RPMI7951 (cell line): ENCODE measurements around the genes BRDT and TMED5.

- RAMPAGE, long total RNA, result no peak
Measured at GRCh38 chr1:91730731-91731287, 155.1 kb downstream of the TGFBR3 start.

GRCh38 chr1:91736588-91737620 is 149.0 kb downstream of the TGFBR3 start:
- RAMPAGE, long total RNA, result no peak

- RAMPAGE, long total RNA, result no peak
Measured at GRCh38 chr1:91863941-91864443, 22.0 kb downstream of the TGFBR3 start.

GRCh38 chr1:91948943-91949753 is at the start of gene BRDT:
Gene BRDT (plus strand): TSS chr1:91949401.
- RAMPAGE, long total RNA, result no peak

GRCh38 chr1:92363782-92364416 is 65.0 kb downstream of the RPAP2 start:
- RAMPAGE, long total RNA, result no peak

DNA sequence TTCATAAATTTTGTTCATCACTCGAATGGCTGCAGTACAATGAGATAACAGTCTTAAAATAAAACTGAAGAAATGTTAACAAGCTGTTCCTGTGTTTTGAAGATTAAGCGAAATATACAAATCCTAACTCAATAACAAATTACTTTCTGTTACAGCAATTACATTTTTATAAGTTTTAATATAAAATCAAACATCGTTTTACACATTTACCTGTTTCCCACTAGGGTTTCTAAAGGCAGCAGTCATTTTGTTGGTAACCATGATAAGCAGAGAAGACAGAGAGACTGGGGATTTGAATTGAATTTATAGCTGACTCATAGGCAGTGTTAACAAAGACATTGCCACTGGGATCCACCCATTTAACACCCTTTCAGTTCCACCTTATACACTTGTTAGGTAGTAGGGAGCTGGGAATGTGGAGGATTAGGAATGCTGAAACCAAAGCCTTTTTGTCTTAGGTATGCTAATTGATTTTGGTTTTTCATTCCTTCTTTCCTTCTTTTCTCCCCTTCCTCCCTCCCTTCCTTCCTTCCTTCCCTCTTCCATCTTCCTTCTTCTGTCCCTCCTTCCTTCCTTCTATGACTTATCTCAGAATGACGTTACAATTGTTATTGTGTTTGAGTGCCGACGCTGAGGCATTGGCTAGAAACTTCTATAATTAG is 7.4 kb upstream of the EVI5 start:
- RAMPAGE, long total RNA, result no peak

DNA sequence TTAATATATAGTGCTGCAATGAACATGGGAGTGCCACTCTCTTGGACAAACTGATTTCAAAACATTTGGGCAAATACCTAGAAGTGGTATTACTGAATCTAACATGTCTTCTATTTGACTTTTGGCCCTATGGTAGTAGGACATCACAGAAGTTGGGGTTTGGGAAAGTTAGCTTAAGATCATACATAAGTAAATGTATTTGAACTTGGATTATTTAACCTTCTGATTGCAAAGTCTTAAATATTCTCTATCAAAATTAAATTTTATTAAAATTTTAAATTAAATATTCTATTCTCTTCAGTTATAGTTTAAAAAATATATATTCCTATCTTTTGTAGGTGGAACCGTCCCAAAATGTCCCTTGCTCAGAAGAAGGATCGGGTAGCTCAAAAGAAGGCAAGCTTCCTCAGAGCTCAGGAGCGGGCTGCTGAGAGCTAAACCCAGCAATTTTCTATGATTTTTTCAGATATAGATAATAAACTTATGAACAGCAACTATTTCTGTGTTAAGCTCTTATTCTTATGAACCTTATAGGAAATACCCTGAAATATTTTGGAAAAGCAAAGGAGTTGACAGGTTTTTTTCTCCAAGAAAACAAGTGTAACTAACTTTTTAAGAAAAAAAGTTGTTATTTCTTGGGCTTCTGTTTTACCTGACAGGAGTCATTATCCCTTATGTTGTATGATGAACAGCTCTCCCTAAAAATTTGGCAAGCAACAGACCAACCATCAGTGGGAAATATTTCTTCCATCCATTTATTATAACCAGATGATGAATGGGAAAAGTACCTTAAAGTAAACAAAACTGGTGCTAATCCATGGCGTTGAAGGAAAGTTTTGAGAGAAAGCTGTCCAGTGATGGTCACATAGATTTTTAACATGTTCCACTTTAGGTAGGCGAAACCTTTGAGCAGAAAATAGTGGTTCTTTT is 9.9 kb downstream of the RPL5 start:
- RAMPAGE, long total RNA, result no peak

- RAMPAGE, long total RNA, result no peak
Measured at GRCh38 chr1:92886917-92887351, 55.1 kb downstream of the RPL5 start.

DNA sequence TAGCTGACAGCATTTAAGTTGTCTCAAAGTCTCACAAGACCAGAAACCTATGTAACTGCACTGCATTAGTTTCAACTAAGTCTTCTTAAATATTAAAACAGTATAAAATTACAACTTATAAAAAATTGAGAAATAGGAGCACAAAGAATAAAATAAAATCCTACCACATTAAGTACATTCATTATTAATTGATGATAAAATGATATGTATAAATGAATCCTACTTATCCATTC is 22.7 kb upstream of the MTF2 start:
- RAMPAGE, long total RNA, result no peak

DNA sequence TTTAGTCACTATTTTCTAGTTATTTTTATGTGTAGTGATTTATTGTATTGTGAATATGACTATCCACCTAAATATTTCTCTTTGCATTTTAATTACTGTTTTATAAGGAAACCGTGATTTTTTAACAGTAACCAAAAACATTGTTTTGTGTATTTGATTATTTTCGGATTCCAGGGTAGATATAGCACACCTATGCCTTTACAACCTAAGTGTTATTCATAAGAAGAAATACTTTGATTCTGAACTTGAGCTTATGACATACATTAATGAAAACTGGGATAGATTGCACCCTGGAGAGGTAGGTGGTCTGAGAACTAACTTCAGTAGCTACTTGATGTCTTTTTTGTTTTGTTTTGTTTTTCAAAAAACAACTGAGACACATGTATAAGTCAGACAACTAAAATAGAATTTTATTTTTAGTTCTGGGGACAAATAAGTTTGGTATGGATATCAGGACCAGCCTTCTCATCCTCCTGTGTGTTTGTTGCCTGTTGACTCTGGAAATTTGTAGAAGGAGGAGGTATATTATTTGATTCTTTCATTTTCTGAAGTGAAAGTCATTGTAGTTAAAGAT is 41.4 kb downstream of the MTF2 start:
- RAMPAGE, long total RNA, result no peak

- RAMPAGE, long total RNA, result start-site peak on the minus strand at chr1:93180306-93180420, 884 and 263 reads in 2 replicates
Measured at GRCh38 chr1:93179461-93180589, at the start of gene TMED5. Gene TMED5 (minus strand): TSS chr1:93180413.

- RAMPAGE, long total RNA, result no peak
Measured at GRCh38 chr1:93473605-93474204, 25.8 kb downstream of the FNBP1L start.

DNA sequence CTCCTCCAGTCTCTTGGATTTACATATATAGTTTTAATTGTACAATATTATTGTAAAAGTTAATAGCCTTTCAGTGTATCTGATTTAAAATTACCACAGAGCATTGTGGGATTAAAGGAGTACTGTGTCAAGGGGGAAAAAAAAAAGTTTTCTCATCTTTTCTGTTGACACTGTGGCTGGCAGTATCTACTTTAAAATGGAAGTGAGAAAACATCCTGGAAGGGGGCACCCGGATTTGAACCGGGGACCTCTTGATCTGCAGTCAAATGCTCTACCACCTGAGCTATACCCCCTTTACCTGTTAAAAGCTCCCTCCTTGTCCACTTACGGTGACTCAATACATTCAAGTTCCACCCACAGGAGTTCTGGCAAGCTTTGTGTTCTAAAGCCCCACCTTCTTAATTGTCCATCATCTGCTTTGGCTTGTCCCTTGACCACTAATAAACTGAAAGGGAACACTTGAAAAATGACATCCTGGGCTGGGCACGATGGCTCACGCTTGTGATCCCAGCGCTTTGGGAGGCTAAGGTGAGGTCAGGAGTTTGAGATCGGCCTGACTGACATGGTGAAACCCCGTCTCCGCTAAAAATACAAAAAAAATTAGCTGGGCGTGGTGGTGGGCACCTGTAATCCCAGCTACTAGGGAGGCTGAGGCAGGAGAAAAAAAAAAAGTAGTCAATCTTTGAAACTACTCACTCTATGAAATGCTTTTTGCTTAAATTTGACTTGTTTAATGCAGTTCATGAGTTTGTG is 68.3 kb downstream of the FNBP1L start:
- RAMPAGE, long total RNA, result no peak

- RAMPAGE, long total RNA, result no peak
Measured at GRCh38 chr1:93587934-93588728, 93.5 kb downstream of the BCAR3 start.

- RAMPAGE, long total RNA, result no peak
Measured at GRCh38 chr1:93592889-93593297, 88.7 kb downstream of the BCAR3 start.

- RAMPAGE, long total RNA, result no peak
Measured at GRCh38 chr1:93595189-93595666, 86.4 kb downstream of the BCAR3 start.

DNA sequence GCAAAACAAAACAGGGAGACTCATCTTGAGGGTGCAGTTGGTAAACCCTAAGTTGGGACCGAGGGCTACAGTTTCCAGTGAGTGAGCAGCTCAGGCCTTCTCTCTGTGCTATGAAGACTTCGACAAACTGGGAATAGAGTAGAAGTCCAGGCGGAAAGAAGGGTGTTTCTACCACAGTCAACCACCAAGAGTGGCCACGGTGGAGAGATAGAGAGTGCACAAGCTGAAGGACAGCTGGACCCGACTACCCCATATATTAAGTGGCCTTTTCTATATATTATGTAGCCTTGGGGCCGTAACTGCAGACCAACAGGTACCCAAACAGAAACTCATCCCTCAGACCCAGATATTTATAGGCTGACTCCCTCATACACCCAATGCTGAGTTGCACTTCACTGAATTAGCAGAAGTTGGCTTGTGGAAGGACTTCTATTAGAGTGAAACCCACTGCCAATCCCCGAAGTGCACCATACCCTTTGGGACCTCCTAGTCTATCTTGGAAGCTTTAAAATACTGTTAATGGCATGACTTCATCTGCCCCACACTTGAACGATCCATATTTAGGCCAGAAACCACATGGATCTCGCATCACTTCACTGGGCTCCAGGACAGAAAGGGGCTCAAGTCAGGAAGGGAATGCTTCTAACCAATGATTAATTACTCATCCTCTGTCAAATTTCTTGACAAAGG is 69.3 kb downstream of the BCAR3 start:
- RAMPAGE, long total RNA, result no peak

DNA sequence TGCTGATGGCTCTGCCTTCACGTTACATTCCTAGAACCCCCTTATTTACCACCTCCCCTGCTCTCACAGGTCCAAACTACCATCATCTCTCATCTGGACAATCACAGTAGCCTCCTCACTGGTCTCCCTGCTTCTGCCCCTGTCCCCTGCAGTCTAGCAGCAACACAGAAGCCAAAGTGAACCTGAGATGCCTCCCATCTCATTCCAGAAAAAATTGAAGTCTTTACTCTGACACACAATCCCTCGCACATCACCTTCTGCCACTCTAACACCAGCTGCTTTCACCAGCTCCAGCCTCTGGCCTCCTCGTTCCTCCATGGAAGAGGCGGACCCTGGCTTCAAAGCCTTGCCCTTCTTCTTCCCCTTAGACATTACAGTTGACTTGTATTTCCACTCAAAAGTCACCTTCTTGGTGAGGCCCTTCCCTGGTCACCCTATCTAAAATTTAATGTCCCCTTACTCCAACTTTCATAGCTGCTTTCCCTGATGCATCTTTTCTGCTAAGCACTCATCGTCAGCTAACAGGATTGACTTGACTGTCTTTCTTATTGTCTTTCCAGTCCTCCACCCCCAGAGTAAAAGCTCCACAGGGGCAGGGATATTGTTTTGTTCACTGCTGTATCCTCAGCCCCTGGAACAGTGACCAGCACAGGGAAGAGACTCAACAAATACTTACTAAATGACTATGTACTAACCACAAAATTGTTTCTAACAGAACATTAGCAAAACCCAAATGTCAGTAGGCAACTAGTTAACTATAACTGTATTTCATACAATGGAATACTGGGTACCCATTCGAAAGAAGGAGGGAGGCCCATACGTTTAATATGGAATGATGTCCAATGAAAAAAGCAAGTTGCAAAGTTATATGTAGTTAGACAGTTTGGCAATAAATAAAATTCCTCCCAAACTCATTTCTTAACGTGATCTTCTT is 53.2 kb downstream of the BCAR3 start:
- RAMPAGE, long total RNA, result no peak

DNA sequence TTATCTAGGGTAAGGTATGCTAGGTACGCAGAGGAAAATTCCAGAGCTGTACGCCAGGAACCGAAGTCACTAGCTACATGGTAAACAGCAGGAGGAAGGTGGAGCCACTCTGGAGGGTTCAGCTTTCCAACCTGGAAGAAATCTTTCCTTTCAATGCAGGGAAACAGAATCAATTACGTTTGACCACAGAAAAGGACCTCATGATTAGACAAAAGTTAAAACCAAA is 43.1 kb downstream of the BCAR3 start:
- RAMPAGE, long total RNA, result no peak

GRCh38 chr1:93654639-93655296 is 26.9 kb downstream of the BCAR3 start:
- RAMPAGE, long total RNA, result no peak